ENCODE measurements around a stretch of chr12.

DNA sequence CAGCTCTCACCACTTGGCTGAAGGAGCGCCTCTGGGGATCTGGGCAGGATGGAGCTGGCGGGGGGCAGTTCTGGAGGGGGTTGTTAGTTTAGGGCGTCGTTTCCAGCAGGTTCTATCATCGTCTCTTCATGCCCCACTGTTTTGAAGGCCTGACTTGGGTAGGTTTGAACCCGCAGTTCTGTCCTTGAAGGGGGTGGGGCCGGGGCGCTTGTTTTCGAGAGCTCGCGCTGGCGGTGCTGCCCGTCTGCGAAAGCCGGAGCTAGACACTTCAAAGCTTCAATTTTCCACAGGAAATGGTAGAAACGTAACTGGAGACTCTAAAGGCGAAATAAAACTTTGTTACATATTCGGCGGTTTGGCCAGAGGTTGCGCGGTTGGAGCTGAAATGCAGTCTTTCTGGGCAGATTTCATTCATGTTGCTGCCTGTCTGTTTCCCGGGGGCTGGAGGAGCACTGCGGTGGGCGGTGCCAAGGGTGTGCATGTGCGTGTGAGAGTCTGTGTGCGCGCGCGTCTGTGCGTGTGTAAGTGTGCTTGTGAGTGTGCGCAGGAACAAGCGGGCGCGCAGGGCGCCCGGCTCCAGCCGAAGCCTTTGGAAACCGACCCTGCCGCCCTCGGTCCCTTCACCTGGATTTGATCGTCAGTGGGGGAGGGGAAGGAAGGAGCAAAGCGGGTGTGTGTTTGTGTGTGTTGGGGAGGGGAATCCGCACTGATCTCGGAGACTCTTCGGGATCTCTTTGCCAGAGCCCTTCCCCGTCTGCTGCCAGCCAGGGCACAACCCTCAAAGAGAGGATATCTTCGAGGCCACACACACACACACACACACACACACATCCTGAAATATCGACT is 2.8 kb downstream of the ABTB3 start:
- PRO-cap, 7 experiments, result no peak in any of the 7 experiments
- RAMPAGE, long total RNA, 2 experiments, result no peak in any of the 2 experiments

DNA sequence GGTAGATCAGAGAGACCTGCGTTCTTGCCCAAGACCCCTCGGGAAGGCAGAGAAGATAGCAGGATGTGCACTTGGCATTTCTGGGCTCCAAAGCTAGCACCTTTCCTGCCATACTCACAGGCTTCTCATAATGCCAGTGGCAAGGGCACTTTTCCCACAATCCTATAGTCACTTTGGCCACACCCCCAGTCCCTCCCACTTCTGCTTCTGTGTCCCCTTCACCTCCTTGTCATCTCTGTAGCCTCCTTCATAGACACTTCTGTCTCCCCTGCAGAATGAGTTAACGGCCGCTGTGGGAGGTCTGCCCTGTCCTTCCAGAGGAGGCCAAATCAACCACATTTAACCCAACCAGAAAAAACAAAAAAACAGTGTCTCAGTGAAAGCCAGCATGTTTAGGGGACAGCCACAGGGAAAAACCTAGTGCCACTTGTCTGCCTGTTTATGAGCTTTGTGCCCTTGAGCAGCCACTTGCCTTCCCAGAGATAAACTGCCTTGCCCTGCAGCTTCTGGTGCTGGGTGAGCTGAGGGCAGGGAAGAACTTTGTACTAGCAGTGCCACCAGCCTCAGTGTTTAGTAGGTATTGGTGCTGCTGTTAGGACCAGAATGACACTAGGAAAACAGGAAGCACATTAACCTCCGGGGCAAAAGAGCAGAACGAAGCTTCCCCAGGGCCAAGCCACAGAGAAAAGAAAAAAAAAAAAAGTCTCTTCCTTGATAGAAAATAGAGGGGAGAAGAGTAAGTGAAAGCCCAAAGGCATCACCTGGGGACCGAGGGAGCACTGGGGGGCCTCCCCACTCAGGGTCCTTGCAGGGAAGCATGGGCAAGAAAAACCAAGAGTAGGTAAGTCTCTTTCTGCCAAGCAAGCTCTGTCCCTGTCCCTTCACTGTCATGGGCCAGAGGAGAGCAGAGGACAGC is 174.4 kb downstream of the ABTB3 start:
- PRO-cap, 7 experiments, result no peak in any of the 7 experiments
- RAMPAGE, long total RNA, 2 experiments, result no peak in any of the 2 experiments

- PRO-cap, 7 experiments, result no peak in any of the 7 experiments
- RAMPAGE, long total RNA, 2 experiments, result no peak in any of the 2 experiments
Observed at GRCh38 chr12:107660728-107661289, 24.8 kb upstream of the PWP1 start.

- PRO-cap, 7 experiments, result no peak in any of the 7 experiments
- RAMPAGE, long total RNA, 2 experiments, result no peak in any of the 2 experiments
Observed at GRCh38 chr12:107708872-107709405, 23.3 kb downstream of the PWP1 start.

DNA sequence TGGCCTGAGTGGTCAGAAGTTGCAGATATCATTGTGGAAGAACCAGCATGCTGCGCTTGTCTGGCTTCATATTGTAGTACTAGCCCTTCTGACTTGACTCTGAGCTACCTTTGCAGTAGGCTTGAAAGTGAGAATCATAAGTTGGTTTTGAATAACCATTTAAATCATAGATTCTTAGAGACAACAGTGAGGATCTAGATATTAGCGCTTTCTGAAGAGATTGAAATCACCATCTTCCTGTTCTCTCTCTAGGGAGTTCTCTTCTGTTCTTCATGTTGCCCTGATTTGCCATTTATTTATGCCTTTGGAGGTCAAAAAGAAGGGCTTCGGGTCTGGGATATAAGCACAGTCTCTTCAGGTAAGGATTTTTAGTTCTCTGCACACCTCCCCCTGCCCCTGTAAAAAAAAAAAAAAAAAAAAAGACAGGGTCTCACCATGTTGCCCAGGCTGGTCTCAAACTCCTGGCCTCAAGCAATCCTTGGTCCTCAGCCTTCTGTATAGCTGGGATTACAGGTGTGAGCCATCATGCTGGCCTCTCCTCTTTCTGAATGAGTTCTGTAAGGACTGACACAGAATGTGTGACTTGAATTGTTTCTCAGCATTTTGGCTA is 24.7 kb downstream of the PWP1 start:
- PRO-cap, 7 experiments, result no peak in any of the 7 experiments
- RAMPAGE, long total RNA, 2 experiments, result no peak in any of the 2 experiments

DNA sequence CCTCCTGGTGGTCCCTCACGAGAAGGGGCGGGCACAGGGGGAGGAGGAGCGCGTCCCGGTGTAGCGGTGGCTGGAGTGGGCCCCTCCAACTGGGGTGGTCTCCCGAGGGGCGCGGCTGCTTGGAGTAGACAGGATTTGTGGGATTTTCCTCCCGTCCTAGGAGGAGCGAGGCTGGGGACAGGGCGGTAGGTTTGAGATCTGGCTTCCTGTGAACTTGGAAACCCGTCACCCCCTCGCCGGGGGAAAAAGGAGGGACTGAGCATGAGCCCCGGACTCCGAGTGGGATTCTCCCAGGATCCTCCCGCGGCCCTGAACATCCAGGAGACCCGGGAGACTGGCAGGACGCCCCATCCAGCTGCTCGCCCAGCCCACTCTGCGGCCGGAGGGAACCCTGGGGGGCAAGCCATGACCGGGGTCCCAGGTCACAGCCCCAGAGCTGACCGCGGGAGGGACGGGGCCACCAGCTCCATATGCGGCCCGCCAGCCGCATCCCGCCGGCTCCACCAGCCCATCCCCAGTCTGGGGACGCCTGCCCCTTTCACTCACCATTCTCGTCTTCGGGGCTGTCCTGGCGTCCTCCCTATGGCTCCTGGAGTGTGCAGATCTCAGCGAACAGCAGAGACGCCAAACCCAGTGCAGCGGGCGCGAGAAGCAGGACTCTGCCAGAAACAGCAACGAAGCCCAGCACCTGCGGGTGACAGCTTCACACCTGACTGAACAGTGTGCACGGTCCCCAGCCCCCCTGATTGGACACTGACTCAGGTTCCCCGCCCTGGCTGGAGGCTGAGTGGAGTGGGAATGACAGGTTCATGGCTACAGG is 71.1 kb downstream of the ASCL4 start:
- PRO-cap, 7 experiments, result peak in 2 of 7 experiments; most common minus-strand start position 210 of the sequence (in 2)
- RAMPAGE, long total RNA, 2 experiments, result no peak in any of the 2 experiments

DNA sequence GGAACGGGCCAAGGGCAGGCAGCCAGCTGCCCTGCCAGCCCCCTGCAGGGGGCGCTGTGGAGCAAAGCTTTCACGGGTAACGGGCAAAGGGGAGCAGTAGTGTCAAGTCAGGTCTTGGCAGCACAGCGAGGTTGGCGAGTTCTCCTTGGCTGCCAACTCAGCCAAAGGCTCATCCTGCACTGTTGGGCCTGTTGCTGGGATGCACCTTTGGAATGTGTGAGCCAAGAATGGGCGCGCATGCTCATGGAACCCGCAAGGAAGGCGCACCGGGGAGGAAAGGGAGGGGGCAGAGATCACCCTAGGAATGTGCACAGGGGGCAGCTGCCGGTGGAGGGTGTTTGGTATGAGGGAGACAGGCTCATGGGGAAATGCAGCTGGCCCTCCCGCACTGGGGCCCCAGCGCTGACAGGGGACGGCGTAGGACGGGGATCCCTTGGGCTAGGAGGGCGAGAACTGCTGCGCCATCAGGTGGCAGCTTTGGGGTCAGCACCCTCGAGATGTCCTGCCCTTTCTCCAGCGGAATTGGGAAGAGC is 138.0 kb downstream of the ASCL4 start:
- PRO-cap, 7 experiments, result no peak in any of the 7 experiments
- RAMPAGE, long total RNA, 2 experiments, result no peak in any of the 2 experiments

DNA sequence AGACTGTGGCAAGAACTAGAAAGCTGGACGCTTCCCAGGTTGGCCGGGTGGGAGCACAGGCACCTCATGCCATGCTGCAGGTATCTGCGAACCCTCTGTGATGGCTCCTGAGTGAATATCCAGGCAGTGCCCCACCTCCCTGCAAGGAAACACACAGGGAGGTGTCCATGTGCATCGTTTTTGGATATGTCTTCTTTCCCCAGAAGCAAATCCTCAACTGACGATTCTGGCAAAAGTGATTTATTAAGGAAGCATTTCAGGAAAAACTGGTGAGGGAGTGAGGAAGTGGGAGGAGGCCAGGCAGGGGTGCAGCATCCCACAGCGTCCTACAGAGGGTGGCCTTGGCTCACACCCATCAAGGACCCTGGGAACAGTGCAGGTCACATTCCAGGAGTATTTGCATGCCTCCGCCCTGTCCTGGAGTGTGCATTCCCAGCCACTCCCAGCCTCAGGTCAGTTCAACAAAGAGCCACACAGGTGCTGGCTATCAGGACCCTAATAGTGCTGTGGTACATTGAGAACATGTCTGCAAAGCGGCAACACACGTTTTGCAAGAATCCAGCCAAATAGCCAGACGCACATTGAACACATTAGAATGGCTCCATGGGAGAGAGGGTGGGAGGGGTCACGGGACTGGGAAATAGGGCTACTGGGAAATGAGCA is 36.8 kb downstream of the CMKLR1 start:
- PRO-cap, 7 experiments, result no peak in any of the 7 experiments
- RAMPAGE, long total RNA, 2 experiments, result no peak in any of the 2 experiments

GRCh38 chr12:108308192-108308705 is 30.9 kb downstream of the CMKLR1 start:
- PRO-cap, 7 experiments, result no peak in any of the 7 experiments
- RAMPAGE, long total RNA, 2 experiments, result no peak in any of the 2 experiments

DNA sequence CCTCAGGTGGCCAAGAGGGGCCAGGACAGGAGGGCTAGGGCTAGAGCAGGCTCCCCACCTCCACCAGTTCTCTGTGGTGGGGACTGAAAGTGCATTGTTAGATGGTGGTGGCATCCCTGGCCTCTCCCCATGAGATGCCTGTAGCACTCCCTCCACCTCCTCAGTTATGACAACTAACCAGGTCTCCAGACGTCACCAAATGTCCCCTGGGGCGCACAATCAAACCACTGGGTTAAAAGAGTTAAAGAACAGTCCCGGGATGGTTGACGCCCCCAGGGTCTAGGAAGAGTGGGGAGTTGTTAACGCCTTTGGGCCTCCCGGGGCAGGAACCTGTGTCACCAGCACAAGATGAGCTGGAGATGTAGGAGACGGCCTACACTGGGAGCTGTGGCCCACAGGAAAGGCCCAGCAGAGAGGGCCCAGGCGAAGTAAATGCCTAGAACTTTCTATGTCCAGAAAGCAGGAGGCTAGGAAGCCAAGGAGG is 2.6 kb downstream of the FICD start:
- PRO-cap, 7 experiments, result no peak in any of the 7 experiments
- RAMPAGE, long total RNA, 2 experiments, result no peak in any of the 2 experiments

DNA sequence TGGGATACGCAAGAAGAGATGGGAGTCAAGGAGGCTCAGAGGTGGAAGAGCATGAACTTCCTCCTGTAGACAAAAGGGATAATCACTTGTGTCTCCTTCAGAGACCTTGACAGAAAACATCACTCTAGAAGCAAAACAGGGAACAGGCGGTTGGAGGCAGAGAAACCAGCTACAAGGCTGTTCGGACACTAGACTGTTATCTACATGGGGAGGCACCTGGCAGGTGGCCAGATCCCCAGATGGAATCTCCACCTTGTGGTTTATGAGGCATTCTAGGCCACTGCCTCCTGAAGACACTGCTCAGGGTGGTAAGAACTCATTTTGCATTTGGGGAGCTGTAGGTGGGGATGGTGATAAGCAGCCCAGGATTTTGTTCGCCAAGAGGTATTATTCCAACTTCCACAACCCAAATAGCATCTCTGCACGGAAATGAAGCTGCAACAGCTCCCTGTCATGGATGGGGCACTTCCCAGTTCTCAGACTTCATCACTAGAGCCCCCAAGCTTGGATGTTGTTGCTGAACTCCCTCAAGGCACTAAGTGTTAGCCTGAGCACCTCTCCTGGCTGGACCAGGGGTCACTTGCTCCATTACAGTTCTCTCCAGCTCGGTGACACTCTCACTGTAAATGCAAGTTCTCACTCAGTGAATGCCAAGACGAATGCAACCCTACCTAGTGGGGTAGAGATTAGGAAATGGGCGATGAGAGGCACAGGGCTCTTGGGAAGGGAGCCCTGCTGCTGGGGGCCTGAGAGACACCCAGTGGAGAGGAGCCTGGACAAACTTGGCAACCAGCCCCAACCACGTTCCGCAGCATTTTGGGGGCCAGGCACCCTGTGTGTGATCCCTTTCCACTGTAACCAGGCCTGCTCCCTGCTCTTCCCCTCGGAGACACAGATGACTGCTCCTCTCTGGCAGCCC is 7.6 kb upstream of the SELPLG start:
- PRO-cap, 7 experiments, result no peak in any of the 7 experiments
- RAMPAGE, long total RNA, 2 experiments, result no peak in any of the 2 experiments

GRCh38 chr12:108641938-108642523 is 8.3 kb upstream of the SELPLG start:
- PRO-cap, 7 experiments, result no peak in any of the 7 experiments
- RAMPAGE, long total RNA, 2 experiments, result no peak in any of the 2 experiments

GRCh38 chr12:108721223-108721586 is 10.1 kb downstream of the CORO1C start:
- PRO-cap, 7 experiments, result no peak in any of the 7 experiments
- RAMPAGE, long total RNA, 2 experiments, result no peak in any of the 2 experiments

DNA sequence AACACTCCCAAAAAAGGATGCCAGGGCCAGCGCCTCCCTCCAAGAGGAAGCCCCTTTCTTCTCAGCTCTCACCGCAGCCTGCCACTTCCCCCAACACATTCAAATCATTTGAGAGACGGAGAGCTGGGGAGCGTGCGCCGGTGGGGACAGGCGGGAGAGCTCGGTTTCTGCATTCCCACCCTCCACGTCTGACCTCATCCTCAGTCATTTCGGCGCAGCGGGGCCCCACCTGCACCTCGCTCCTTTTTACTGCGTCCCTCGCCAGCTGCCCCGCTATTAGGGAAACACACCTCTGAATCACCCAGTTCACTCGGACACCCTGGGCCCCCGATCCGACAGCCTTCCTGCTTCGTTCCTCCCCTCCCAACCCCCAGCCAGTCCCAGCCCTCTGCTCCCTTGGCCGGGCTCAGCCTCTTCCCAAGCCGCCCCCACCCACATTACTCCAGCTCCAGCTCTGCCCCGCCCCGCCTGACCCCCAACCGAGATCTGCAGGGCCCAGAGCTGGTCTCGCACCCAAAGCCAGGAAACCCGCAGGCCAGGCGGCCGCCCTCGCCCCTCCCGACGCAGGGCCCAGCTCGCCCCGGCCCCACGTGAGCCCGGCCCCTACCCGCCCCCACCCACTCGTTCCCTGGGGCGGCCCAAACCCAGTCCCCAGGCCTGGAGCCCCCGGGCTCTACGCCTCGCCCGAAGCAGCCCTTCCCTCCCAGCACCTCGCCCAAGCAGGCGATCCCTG is 819 bp downstream of the CORO1C start:
- PRO-cap, 7 experiments, result peak in 7 of 7 experiments; most common plus-strand start position 208 of the sequence (in 5); most common minus-strand start position 372 of the sequence (in 5)
- RAMPAGE, long total RNA, 2 experiments, result no peak in any of the 2 experiments

DNA sequence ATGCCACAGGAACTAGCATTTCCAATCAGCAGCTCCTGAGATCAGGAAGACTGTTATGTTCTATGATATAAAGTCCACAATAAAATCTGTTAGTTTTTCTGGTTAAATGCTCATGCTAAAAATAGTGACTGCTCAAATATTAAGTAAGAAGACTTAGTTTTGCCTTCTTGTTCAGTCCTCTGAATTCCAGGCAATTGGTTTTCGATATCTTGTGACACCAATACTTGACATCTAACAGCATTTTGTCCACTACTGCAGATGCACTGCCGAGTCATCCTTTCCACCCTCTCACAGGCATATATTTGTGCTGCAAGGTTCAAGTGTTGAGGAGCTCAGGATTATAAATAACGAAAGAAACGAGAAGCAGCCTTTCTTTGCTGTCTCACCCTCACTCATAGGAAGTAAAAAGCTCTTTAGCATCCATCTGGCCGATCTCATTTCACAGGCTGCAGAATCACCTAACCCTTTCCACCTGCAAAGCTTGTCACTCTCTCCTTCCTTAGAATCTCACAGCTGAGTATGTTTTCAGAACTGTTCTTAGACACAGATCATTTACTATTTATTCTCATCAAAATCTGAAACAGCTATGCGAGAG is 31.9 kb downstream of the SSH1 start:
- PRO-cap, 7 experiments, result no peak in any of the 7 experiments
- RAMPAGE, long total RNA, 2 experiments, result no peak in any of the 2 experiments

DNA sequence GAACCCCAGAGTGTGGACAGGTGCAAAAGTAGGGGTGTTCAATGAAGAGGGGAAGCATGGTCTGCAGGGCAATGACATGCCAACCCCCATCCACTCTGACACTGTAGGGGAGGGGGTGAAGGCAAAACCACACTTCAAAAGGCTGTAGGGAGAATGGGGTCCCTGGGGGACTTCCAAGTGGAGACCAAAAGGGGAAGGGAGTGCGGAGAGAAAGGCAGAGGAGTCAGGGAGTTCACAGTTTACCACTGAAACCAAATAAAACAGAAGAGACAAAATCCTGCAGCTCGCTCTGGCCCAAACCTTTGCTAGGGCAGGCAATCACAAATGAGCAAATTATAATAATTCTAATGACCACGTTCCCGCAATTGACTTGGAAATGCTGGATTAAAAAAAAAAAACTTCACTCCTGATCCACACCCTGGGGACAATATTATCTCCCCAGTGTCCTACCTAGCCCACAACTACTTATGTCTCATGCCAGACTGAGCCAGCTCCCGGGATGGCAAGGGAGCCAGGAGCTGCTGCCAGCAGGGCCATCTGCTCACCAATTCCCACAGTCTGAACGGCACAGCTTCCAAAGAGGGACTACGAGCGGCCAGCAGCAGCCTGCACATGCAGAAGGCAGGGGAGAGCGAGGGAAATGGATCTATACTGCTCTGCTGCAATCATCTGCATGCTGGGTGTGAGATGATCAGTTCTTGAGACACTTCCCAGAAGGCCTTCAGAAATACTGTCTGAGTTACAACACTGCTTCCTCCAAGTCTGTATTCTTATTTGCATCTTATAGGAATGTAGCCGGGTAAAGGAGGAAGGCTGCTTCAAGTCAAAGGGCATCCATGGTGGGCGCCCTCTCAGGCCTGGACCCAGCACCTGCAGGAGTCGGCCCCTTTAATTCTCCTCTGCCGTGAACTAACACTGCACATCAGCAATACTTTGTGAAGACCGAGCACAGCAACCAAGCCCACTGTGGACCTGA is 11.2 kb downstream of the SSH1 start:
- PRO-cap, 7 experiments, result no peak in any of the 7 experiments
- RAMPAGE, long total RNA, 2 experiments, result no peak in any of the 2 experiments

DNA sequence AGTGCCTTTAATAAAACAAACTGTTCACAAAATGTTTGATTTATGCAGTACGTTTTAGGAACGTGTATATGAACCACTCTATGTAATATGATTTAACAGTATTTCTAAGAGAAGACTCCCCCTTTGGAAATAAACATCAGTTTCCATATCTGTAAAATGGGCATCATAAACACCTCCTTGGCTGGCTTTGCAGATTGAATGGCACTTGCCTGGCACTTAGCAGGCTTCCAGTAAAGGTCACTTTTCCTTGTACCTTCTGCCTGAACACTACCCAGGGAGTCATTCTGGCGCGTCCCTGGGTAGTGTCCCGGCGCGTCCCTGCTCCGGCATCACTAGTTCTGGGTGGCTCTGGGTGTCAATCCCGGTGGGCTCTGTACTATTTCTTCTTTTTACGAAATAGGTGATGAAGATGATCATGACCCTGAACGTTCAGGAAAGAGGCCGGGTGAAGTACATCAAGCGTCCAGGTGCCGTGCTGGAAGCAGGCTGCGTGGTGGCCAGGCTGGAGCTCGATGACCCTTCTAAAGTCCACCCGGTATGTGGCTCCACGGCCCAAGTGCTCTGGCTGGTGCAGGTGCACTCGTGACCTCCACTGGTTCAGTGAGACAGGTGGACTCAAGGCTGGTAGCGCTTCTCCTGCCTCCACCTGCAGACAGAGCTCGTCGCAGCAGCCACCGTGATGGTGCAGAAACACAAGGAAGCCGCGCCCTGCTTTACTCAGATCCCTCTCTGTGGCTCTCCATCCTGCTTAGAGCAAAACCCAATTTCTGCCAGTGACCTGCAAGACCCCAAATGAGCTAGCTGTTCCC is 85.0 kb downstream of the ACACB start:
- PRO-cap, 7 experiments, result no peak in any of the 7 experiments
- RAMPAGE, long total RNA, 2 experiments, result no peak in any of the 2 experiments

GRCh38 chr12:109278019-109278551 is 31.0 kb downstream of the FOXN4 start:
- PRO-cap, 7 experiments, result no peak in any of the 7 experiments
- RAMPAGE, long total RNA, 2 experiments, result no peak in any of the 2 experiments

DNA sequence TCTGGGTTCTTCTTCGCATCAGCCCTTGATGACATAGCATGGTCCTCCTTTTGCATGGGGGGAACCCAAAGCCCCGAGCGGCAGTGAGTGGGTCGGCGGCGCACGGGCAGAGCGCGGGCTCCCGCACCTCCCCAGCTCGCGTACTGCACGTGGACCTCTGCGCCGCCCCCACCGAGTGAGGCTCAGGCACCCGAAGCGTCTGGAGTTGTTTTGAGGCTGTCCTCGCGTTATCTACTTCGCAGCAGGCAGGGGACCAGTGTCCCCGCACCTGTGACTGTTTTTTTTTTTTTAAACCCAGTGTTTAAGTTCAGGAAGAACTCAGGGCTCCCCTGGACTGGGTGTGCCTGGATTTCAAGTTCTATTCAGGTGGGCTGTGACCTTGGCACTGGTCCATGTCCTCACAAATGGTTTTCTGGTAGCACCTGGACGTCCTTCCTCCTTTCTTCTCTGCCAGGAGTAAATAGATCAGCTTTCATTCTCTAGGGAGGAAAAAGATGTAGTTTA is 1.3 kb upstream of the FOXN4 start:
- PRO-cap, 7 experiments, result no peak in any of the 7 experiments
- RAMPAGE, long total RNA, 2 experiments, result no peak in any of the 2 experiments

DNA sequence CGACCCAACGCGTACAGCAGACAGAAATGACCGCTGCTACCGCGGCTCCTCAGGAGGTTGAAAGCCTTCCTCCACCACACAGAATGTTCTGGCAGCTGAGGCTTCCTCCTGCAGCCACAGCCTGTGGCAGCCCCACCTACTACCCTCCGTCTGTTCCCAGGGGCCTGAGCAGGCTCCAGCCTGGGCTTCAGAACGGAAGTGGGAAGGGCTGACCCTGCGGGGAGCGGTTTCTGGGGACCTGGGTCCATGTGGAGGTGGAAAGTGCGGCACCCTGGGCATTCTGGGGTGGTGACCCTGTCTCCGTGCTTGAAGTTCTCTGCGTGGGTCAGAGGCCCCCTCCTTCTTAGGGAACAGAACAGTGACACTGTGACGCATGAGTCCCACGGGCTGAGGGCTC is 9.7 kb downstream of the MMAB start:
- PRO-cap, 7 experiments, result no peak in any of the 7 experiments
- RAMPAGE, long total RNA, 2 experiments, result no peak in any of the 2 experiments